ENCODE measurements around the genes ACE2, CA5B and MAGEB17.

GRCh38 chrX:15600641-15601320, at the start of gene ACE2:
Gene ACE2 (minus strand): TSS chrX:15600960.
- PRO-cap = unidirectional peak, minus-strand start at chrX:15600945
- RAMPAGE, long total RNA, 4 experiments = start-site peak on the minus strand in 4 of 4 experiments, at chrX:15600918-15600984 at its widest, 10 to 500 reads per replicate

- PRO-cap = bidirectional peak, plus-strand start at chrX:15738278, minus-strand start at chrX:15737924; unidirectional peak, plus-strand start at chrX:15738328
- RAMPAGE, long total RNA, 4 experiments = start-site peak on the plus strand in 4 of 4 experiments, at chrX:15737555-15738378 at its widest, 11 to 56 reads per replicate
These were observed at the start of gene CA5B for GRCh38 chrX:15737759-15738403. Gene CA5B (plus strand): TSS chrX:15738270.

- PRO-cap = no peak
- RAMPAGE, long total RNA, 4 experiments = no peak in any of the 4 experiments
These were observed 14.1 kb downstream of the ZRSR2 start for GRCh38 chrX:15804434-15804808.

DNA sequence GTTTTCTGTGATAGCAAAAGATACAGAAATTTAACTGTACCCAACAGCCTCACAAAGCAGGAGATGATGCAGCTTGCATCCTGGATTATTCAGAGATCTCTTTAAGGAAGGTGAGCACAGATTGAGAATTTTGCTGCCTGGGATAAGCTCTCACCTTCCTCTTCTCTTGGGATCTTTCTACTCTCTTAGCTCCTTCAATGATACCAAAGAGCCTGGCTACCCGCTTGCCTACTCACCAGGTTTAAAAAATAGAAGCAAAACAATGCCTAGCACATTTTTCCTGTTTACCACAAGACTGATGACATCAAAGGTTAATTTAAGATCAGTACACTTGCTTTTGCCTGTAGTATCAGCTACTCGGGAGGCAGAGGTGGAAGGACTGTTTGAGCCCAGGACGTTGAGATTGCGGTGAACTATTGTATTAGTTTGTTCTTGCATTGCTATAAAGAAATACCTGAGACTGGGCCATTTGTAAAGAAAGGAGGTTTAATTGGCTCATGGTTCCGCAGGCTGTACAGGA, 36.8 kb upstream of the AP1S2 start:
- PRO-cap = no peak
- RAMPAGE, long total RNA, 4 experiments = no peak in any of the 4 experiments

DNA sequence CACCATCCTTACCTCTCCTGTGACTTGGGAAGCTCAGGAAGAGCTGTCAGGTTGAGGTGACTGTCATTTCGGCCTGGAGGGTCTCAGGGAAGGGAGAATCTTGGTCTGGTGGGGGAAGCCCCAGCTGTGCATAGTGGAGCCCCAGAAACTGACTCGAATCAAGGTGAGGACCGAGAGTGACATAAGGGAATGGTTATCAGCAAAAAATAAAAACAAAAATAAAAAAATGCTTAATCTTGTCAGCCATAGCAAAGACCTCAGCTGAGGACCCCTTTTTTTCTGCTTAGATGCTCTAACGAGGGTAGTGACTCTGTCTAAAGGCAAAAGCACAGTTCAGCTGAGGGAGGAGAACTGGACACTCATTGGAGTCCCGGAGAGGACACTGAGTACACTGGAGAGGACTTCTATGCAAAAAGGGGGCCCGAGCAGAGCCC, at the start of gene MAGEB17:
Gene MAGEB17 (plus strand): TSS at position 287 of the 434 bp plus-strand sequence.
- PRO-cap = no peak
- RAMPAGE, long total RNA, 4 experiments = no peak in any of the 4 experiments

DNA sequence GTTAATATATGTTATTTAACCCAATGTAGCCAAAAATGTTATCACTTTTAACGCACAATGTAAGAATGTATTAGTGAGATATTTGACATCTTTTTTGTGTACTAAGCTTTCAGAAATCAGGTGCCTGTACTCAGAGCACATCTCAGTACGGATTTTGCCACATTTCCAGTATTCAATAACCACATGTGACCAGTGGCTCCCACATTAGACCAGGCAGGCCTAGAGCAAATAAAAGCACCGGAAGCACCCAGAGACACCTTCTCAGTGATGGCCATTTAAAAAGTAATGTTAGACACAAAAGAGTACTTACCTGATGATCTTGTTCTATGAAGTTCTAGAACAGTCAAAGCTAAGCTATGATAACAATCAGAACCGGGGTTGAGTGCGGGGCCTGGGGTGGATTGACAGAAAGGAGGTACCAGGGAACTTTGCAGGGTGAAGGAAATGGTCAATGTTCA, 1.2 kb downstream of the CTPS2 start:
- PRO-cap = bidirectional peak, plus-strand start at position 369 of the sequence, minus-strand start at position 156 of the sequence
- RAMPAGE, long total RNA, 4 experiments = no peak in any of the 4 experiments

- PRO-cap = no peak
- RAMPAGE, long total RNA, 4 experiments = no peak in any of the 4 experiments
These were observed 17.9 kb downstream of the SYAP1 start for GRCh38 chrX:16737076-16737864.

- PRO-cap = no peak
- RAMPAGE, long total RNA, 4 experiments = no peak in any of the 4 experiments
These were observed 20.1 kb downstream of the SYAP1 start for GRCh38 chrX:16739402-16739961.

GRCh38 chrX:17414895-17415283, 39.9 kb downstream of the NHS start:
- PRO-cap = no peak
- RAMPAGE, long total RNA, 4 experiments = no peak in any of the 4 experiments

DNA sequence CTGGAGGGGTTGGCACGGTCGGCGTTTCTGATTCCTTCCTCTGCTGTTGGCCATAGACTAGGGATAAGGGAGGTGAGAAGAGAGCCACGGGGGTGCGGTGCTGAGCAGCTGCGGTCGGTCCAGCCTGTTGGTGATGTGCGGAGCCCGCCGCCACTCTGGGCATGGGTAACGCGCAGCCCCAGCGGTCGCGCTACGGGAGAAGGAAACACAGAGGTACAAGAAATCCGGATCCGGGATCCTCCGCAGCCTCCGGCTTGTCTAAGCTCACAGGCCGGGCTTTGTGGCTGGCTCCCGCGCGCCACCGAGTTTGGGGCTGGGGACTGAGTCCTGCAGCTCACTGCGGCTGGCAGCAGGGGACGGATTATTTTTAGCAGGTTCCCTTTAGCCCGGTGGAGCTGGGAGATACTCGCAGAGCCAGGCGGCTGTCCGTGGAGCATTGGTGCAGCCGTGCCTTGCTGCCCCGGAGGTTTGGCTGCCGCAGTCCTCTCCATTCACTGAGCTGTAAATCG, 82.1 kb upstream of the SCML1 start:
- PRO-cap = no peak
- RAMPAGE, long total RNA, 4 experiments = no peak in any of the 4 experiments

- PRO-cap = unidirectional peak, minus-strand start at chrX:17736919; bidirectional peak, plus-strand start at chrX:17737488, minus-strand start at chrX:17737168
- RAMPAGE, long total RNA, 4 experiments = no peak in any of the 4 experiments
These were observed 425 bp upstream of the SCML1 start for GRCh38 chrX:17736747-17737389.

- PRO-cap = no peak
- RAMPAGE, long total RNA, 4 experiments = start-site peak on the plus strand in 2 of 4 experiments, at chrX:17740485-17740993 at its widest, 7 reads per replicate
These were observed 3.0 kb downstream of the SCML1 start for GRCh38 chrX:17739920-17741106.

- PRO-cap = no peak
- RAMPAGE, long total RNA, 4 experiments = no peak in any of the 4 experiments
These were observed 39.8 kb downstream of the RAI2 start for GRCh38 chrX:17821349-17821680.

GRCh38 chrX:18633094-18633624, 38.7 kb downstream of the RS1 start:
- PRO-cap = no peak
- RAMPAGE, long total RNA, 4 experiments = no peak in any of the 4 experiments

DNA sequence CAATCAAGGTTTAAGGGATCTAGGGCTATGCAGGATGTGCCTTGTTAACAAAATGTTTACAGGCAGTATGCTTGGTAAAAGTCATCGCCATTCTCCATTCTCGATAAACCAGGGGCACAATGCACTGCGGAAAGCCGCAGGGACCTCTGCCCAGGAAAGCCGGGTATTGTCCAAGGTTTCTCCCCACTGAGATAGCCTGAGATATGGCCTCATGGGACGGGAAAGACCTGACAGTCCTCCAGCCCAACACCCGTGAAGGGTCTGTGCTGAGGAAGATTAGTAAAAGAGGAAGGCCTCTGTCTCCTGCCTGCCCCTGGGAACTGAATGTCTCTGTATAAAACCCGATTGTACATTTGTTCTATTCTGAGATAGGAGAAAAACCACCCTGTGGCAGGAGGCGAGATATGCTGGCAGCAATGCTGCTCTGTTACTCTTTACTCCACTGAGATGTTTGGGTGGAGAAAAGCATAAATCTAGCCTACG, 3.8 kb downstream of the PHKA2 start:
- PRO-cap = no peak
- RAMPAGE, long total RNA, 4 experiments = no peak in any of the 4 experiments

DNA sequence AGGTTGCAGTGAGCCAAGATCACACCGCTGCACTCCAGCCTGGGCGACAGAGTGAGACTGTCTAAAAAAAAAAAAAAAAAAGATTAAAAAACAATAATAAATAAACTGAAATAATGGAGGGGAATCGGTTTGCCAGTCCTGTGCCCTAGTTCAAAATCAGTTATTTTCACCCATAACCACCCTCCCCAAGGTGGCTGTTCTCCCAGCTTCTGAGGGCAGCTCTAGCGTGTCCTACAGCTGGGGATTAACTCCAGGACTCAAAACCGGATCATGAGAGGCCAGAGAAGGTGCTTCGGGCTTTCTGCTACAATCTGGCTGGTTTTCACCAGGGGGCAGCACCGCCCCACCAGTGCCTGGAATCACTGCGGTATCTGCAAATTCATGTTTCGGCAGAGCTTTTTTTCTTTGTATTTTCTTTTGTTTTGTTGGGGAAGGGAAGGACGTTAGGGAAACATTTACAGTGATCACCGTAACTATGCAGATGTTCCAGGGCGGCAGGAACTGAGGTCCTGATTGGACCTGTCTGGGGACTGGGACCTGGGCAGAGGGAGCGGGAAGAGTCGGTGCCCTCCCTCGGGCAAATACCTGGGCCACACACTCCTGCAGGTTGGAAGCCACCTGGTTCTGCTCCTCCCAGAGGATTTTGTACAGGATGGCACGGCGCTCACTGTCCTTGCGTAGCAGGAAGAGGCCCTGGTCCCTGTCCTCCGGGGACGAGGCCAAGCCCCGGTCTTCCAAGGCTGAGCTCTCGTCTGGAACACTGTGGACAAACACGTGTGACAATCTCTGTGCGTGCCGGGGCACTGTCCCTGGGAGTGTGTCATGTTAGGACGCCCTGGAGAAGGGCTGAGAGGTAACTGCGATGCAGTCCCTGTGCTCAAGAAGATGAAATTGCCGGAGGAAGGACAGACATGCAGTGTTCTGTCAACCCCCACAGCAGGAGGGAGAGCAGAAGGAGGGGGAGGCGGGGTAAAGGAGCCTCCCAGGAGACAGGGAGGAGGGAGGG, 28.6 kb downstream of the PDHA1 start:
- PRO-cap = no peak
- RAMPAGE, long total RNA, 4 experiments = no peak in any of the 4 experiments

- PRO-cap = no peak
- RAMPAGE, long total RNA, 4 experiments = no peak in any of the 4 experiments
These were observed 54.0 kb upstream of the MAP3K15 start for GRCh38 chrX:19568928-19570072.

- PRO-cap = no peak
- RAMPAGE, long total RNA, 4 experiments = no peak in any of the 4 experiments
These were observed 139.7 kb downstream of the SH3KBP1 start for GRCh38 chrX:19747474-19748369.

GRCh38 chrX:19792588-19792956, 94.8 kb downstream of the SH3KBP1 start:
- PRO-cap = no peak
- RAMPAGE, long total RNA, 4 experiments = no peak in any of the 4 experiments

DNA sequence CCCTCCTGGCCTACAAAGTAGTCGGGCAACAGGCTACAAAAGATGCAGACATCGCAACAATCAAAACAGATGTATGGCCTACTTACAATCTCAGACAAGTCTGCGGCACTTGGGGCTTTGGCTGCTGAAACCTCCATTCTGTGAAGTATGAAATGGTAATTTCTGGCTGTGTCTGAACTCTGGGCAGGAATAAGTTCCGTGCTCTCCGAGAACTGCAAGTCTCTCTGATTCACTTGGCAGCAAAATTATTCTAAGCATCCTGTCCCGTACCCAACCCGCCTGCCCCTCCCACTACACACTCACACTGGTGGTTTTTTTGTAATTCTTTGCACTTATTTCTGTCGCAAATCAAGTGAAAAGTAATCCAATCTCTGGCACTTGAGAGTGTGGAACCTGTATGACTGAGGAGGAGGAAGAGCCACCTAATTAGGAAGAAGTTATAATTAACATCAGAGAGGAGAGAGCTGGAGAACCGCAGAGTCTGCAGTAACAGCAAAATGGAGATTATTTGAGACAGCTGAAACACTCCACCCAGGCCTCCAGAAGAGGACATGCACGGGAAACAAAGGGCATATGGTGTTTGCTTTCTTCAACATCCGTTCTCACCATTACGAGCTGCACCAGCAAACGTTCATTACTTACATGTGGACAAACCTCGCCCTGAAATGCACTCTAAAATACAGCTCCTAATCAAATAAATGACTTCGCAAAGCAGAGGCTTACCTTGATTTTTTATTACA, 87.7 kb downstream of the SH3KBP1 start:
- PRO-cap = unidirectional peak, minus-strand start at position 226 of the sequence
- RAMPAGE, long total RNA, 4 experiments = start-site peak on the minus strand in 2 of 4 experiments, centred at positions 115 to 230 of the sequence, 8 to 37 reads per replicate